ENCODE data around the genes EIF3CL and APOBR.

DNA sequence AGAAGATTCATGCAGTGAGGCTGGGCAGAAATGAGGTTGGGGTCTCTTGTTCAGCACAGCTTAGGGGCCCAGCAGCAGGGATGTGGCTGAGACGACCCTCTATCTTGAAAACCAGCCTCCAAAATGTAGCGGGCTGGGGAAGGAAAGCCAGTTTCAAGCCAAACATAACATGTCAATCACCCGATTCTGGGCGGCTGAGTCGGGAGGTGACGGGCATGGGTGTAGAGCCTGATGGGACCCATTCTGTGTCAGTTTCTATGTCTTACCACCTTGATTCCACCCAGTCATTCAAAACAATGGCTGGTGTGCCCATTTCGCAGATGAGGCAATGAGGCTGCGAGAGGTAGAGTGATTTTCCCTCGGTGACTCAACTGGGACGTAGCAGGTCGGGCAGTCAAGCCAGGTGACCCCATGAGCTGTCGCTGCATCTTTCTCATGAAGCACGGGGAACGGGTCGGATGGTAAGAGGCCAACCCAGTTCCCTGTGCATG lies 831 bp downstream of the IL21R start:
- PRO-cap: no peak

DNA sequence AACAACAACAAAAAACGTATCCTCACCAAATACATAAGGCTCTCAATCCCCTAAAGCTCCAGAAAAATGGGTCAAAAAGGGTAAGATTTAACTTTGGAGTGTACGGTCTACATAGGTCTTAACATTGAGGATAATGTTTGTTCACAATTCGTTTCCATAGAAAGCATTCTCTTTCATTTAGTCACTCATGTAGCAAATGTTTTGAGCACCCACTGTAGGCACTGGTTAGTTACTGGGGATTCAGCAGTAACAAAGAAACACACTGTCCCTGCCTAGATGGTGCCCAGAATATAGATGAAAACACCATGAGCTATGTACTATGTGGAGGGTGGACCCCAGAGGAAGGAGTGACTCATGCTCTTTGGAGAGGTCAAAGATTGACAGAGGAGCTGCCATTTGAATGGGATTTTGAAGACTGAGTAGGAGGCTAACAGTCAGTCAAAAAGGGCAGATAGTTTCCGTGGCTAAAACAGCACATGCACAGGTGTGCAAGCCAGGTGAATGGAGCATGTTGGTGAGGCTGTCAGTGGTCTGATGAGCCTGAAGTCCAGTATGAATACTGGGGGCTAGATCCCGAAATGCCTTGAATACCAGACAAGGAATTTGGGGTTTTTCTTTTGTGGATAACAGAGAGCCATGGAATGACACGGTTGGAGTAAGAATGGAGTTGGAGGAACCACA lies 6.0 kb downstream of the IL21R start:
- PRO-cap: no peak

DNA sequence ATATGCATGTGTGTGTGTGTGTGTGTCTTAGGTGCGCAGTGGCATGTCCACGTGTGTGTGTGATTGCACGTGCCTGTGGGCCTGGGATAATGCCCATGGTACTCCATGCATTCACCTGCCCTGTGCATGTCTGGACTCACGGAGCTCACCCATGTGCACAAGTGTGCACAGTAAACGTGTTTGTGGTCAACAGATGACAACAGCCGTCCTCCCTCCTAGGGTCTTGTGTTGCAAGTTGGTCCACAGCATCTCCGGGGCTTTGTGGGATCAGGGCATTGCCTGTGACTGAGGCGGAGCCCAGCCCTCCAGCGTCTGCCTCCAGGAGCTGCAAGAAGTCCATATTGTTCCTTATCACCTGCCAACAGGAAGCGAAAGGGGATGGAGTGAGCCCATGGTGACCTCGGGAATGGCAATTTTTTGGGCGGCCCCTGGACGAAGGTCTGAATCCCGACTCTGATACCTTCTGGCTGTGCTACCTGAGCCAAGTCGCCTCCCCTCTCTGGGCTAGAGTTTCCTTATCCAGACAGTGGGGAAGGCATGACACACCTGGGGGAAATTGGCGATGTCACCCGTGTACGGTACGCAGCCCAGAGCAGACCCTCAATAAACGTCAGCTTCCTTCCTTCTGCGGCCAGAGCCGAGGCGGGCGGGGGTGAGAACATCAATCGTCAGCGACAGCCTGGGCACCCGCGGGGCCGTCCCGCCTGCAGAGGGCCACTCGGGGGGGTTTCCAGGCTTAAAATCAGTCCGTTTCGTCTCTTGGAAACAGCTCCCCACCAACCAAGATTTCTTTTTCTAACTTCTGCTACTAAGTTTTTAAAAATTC lies 47.7 kb downstream of the IL21R start:
- PRO-cap: unidirectional peak, plus-strand start at position 634 of the sequence

GRCh38 chr16:27532265-27532704 lies 17.4 kb downstream of the GTF3C1 start:
- PRO-cap: no peak

- PRO-cap: no peak
Measured at GRCh38 chr16:27718104-27718609, 168.2 kb downstream of the KATNIP start.

DNA sequence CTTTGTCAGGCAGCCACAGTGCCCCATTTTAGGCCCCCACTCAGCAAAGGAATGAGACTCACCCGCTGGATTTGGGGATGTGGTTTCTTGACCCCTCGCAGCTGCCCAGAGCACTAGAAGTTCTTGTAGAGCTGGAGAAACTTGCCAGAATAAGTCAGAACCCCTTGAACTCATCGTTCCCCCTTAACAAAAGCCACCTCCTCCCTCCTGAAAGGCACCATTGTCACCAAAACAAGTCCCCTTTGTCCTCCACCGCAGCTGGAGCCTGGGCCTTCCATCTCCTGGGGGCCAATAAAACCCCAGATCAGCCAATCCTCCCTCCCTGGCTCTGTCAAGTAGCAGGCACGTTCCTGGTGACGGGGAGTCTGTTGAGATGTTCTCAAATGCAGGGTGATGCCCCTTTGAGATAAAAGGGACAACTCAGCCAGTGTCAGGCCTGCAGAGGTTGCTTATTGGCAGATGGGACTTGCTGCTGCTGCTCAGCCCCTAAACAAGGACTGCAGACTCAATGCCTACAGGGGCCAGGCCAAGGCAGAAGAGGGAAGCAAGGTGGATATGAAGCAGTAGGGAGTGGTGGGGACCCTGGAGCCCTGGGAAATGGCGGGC lies 168.8 kb downstream of the KATNIP start:
- PRO-cap: no peak

- PRO-cap: bidirectional peak, plus-strand start at chr16:27749120, minus-strand start at chr16:27748982
Measured at GRCh38 chr16:27748821-27749395, 199.0 kb downstream of the KATNIP start.

DNA sequence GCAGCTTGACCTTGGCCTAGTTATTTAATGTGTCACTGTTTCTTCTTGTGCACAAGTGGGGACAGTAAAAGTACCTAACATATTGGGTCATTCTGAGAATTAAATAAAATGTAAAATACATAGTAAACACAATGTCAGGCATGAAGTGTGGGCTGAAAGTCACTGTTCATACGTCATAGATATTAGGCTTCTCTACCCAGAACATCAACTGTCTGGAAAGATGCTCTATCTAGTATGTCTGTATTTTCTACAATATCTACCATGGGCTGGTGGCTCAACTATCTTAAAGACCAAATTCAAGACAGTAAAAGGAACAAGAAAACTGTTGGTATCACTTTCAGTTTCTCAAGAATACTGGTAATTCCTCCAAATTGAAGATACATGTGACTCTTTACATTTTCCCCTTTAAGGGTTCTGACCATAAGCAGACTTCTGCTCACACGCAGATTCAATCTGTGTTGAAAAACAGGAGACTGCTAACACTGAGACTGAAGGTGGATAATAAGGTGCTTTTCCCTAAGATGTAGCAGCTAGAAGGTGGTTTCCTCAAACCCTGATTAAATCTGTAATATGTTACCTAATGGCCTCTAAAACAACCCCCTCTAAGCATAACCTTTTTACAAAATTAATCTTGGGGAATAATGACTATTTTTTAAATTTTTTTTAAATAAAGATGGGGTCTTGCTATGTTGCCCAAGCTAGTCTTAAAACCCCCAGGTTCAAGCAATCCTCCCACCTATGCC lies 24.1 kb downstream of the XPO6 start:
- PRO-cap: no peak

- PRO-cap: no peak
Measured at GRCh38 chr16:28193624-28194261, 18.0 kb downstream of the XPO6 start.

DNA sequence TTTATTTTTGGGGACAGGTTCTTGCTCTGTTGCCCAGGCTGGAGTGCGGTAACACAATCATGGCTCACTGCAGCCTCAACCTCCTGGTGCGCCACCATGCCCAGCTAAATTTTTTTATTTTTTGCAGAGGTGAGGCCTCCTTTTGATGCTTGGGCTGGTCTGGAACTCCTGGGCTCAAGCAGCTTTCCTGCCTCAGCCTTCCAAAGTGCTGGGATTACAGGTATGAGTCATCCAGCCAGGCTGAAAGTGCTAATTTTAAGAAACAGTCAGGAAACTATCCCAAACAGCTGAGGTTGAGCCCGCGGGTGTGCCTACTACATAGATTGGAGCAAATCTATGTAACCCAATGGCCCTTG lies 726 bp upstream of the XPO6 start:
- PRO-cap: no peak

- PRO-cap: unidirectional peak, minus-strand start at chr16:28293414
Measured at GRCh38 chr16:28293148-28293662, 880 bp downstream of the SBK1 start.

- PRO-cap: no peak
Measured at GRCh38 chr16:28403524-28403964, at the start of gene EIF3CL. Gene EIF3CL (minus strand): TSS chr16:28403841.

GRCh38 chr16:28493842-28495023 lies at the start of gene APOBR:
Gene APOBR (plus strand): TSS chr16:28494643.
- PRO-cap: bidirectional peak, plus-strand start at chr16:28494322, minus-strand start at chr16:28494089; bidirectional peak, plus-strand start at chr16:28494643, minus-strand start at chr16:28494782

- PRO-cap: no peak
Measured at GRCh38 chr16:28526522-28526857, 12.3 kb downstream of the NUPR1 start.

- PRO-cap: unidirectional peak, minus-strand start at chr16:28533135
Measured at GRCh38 chr16:28532870-28533418, 5.8 kb downstream of the NUPR1 start.

DNA sequence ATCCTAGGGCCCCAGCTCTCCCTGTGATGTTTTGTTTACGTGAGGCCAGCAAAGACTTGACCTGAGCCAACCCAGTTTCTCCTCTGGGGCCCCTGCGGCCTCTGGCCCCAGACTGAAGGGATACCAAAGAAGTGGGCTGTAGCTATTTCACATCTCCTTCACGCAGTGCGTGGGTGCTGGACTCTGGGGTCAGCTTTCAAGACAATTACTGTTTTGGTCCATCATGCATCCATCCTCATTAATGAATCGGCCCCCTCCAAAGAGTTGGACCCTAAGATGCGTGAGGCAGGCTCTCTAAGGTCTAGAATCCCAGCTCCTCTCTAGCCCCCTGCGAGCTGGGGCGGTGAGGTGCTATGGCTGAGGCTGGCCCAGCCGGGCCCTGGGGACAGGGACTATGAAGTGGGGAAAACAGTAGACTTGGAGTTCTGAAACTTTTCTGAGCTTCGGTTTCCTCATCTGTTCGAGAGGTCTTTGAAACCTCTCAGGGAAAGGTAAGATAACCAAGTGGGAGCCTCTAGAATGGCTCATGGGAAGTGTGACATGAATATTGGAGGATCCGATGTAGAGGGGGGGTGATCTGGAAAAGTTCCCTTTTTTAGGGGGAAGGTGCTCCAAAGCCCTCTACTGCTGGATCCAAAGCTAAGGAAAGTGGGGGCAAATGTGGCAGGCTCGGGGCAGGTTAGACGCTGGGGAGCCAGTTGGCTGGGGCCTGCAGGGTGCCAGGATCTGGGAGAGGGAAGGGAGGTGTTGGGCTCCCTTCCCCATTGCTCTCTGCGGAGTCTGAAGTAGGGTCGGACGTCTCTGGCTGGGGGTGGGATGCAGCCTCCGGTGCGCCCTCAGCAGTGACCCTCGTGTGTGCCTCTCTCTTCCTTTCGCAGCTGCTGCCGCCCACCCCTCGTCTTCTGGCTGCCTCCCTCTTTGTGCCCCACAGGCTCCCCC lies 1.8 kb downstream of the SH2B1 start:
- PRO-cap: no peak

GRCh38 chr16:28923577-28924220 lies 1.3 kb downstream of the RABEP2 start:
- PRO-cap: no peak

GRCh38 chr16:28983636-28984132 lies 1.2 kb upstream of the LAT start:
- PRO-cap: no peak

- PRO-cap: no peak
Measured at GRCh38 chr16:29154666-29155434, 170.0 kb downstream of the LAT start.

GRCh38 chr16:29184804-29185656 lies 200.2 kb downstream of the LAT start:
- PRO-cap: bidirectional peak, plus-strand start at chr16:29185314, minus-strand start at chr16:29185210

Measured in colonic mucosa (tissue), 1 donor.